Mesenchymal stem cell of adipose (primary cell): ENCODE measurements around a stretch of chr5.

GRCh38 chr5:36242650-36242992 is 896 bp upstream of the NADK2 start:
- CAGE, long polyA plus RNA, result no peak

GRCh38 chr5:36677722-36678054 is 71.3 kb downstream of the SLC1A3 start:
- CAGE, long polyA plus RNA, result no peak

DNA sequence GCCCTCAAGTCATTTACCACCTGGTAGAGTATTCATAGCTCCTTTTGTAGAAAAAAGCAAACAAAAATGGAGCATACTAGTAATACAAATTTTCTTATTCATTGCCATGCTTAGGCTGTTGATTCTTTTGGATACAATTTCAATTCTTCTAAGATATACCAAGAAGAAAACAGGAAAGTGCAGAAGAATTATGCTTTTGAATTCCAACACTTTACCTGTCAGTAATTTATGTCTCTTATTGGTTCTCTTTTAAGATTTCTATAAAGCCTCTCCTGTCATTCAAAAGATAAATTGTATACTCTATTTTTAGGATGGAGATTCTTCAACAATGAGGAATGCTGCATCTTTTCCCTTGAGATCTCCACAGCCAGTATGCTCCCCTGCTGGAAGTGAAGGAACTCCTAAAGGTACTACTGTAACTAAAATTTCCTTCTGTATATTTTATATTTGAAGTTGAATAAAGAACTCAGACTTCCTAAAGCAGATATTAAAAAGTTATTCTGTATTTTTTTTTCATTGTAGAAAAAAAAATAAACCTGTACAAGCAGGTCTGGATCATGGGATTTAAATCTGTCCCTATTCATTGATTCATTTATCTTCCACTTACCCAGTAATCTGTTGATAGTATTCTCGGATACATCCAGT is 95.2 kb downstream of the NIPBL start:
- CAGE, long polyA plus RNA, result no peak

- CAGE, long polyA plus RNA, result no peak
These were observed 109.1 kb downstream of the NIPBL start for GRCh38 chr5:36985423-36986227.

DNA sequence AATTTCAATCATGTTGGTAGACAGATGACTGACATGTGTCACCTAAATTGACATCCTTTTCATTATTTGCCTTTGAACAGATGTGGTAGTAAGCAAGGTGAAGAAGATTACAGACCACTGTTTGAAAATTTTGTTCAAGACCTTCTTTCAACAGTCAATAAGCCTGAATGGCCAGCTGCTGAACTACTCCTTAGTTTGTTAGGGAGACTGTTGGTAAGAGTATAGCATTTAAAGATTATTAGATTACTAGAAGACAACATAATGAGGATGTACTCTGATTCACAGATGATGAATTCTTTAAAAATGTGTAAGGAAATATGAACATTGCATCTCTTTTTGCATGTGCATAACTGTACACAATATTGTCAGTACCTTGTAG is 139.4 kb downstream of the NIPBL start:
- CAGE, long polyA plus RNA, result no peak

DNA sequence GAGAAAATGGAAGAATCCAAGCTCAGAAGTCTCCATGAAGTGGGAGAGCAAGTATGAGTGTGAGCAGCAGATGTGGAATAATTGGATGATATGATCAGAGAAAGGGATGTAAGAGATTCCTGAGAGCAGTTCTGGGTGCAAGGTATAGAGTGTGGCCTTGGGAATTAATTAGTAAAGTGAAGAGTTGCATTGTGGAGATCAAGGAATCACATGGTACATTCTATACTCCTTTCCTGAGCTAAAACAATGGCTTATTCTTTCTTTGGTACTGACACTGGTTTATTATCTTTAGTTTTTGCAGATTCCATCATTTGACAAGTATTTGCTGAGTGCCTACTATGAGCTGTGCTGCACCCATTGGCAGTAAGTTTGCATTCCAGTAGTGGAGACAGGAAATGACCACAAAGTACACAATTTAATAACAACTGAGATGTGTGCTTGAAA is 177.1 kb downstream of the CPLANE1 start:
- CAGE, long polyA plus RNA, result no peak

DNA sequence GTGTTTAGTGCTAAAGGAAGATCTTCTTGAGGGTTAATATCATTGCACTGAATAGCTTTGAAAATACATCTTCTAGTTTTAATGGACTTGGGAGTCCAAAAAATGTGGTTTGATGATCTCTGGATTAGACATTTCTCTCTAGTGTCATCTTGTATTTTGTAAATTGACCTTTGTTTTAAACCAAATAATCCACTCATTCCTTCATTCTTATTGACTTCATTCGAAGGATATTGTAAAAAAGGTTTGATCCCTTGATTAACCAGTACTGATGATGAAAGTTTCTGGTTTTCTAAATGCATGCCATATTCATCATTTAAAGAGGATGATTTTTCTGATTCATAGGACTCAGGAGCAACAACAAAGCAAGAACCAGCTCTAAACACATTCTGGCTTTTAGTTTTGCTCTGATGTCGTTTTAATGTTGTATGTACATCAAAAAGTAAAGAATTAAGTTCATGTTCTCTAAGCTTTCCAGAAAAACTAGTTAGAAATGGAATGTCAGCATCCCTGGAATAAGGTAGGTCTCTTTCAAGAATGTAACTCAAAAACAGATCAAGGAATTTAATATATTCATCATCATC is 66.1 kb downstream of the CPLANE1 start:
- CAGE, long polyA plus RNA, result no peak

DNA sequence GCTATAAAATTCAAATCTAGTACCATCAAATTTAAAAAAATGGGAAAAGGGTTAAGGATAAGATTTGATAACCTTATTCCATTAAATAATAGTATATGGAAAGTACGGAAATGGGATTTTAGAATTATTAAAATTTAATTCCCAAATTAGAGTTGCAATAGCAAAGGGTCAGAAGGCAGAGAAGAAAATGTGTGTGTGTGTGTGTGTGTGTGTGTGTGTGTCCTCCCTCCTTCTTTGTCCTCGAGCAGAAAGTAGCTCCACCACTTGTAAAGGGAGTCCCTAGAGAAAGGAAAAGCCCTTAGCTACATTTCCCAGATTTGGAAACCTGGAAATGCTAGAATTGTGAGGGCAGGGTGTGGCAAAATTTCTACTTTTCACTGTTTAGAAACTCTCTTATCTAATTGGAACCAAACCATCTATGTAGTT is 33.1 kb upstream of the LIFR start:
- CAGE, long polyA plus RNA, result no peak

DNA sequence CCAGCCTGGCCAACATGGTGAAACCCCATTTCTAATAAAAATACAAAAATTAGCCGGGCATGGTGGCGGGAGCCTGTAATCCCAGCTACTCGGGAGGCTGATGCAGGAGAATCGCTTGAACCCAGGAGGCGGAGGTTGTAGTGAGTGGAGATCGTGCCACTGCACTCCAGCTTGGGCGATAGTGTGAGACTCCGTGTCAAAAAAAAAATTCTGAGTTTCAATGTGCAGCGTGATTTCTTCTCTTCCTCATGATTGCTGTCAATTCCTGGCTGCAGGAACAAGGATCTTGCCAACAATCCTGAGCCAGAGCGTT is 38.5 kb upstream of the OSMR start:
- CAGE, long polyA plus RNA, result no peak

- CAGE, long polyA plus RNA, result no peak
These were observed 38.1 kb upstream of the OSMR start for GRCh38 chr5:38807674-38808108.

- CAGE, long polyA plus RNA, result no peak
These were observed 68.6 kb downstream of the RICTOR start for GRCh38 chr5:39005209-39006295.

DNA sequence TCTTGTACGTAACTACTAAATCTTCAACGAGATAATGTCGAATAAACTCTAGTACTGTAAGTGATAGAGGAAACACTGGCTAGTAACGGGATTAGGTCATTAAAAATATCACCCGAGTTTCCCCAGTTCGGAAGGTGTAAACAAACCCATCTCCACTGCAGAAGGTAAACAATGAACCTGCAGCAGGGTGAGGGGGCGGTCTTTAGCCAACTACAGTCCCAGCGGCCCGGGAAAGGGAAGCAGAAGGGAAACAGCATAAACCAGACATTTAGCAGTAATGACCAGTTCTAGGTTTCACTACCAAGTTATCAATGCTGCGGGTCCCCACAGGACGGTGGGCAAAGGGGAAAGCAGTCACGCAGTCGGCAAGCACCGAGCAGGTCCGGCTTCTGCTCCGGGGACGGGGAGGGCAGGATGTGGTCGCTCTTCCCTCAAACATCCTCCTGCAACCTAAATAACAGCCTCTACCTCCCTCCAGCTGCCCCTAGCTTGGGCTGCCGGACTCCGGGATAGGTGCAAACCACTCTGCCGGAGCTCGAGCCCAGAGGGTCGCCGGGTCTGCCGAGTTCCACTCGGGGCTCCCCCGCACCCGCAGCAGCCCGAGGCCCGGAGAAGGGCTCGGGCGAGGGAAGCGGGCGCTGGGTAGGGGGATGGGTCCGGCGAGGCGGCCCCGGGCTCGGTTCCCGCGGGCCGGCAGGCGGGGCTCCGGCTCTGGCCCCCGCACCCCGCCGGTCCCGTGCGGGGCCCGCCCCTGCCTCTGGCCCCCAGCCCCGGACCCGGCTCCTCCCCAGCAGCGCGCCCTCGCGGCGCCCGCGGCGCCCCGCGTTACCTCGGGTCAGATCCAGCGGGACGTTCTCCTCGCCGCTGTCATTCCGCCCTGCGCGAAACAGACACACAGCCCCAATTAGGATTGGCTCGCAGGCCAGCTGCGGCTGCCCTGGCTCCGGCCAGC is 641 bp downstream of the RICTOR start:
- CAGE, long polyA plus RNA, result no peak

GRCh38 chr5:39186998-39187519 is 32.3 kb downstream of the FYB1 start:
- CAGE, long polyA plus RNA, result no peak

DNA sequence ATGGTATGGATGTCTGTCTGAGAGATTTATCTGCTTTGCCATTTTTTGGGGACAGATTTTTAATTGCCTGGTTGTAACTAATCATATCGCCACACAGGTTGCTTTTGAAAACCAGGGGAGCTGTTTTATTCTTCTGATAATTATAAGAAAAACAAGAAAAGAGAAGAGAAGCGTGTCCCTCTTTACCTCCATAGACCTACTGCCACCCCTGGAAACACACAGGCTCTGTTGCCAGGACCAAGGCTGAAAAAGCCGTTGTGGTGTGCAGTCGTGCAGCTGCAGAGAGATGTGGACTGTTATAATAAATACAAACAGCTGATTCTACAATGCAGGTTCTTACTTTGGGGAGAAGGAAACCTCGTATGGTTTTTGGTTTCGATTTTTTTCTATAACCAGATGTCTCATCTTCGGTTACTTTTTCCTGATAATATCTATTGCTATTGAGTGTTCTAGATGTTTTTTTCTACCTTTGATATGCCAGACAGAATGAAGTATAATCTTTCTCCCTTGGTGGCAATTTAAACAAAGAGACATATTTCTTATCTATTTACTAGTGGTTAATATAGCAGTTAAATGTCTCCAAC is 28.2 kb downstream of the FYB1 start:
- CAGE, long polyA plus RNA, result no peak

GRCh38 chr5:39362360-39363067 is 1.8 kb downstream of the C9 start:
- CAGE, long polyA plus RNA, result no peak

DNA sequence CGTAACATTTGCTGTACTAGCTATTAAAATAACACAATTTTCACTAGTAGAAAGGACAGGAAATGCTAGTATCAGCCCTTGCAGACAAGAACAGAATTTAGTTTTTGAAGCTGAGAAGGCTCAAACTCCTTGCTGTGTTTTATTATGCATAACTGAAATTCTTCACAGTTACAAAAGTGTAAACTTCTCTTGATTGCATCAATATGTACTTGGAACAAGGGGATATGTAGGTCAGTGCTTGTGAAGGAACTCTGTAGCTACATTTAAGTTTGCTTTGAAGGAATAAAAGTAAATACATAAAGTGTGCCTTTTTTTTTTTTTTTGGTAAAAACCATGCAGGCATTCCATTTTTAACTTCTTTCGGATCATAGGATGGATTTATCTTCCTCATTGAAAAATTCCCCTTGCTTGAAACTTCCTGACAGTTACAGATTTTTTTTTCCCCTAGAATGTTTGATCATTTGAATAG is 94.8 kb upstream of the DAB2 start:
- CAGE, long polyA plus RNA, result no peak

GRCh38 chr5:39526572-39527253 is 101.9 kb upstream of the DAB2 start:
- CAGE, long polyA plus RNA, result no peak

- CAGE, long polyA plus RNA, result no peak
These were observed 335.8 kb upstream of the DAB2 start for GRCh38 chr5:39760570-39760978.

DNA sequence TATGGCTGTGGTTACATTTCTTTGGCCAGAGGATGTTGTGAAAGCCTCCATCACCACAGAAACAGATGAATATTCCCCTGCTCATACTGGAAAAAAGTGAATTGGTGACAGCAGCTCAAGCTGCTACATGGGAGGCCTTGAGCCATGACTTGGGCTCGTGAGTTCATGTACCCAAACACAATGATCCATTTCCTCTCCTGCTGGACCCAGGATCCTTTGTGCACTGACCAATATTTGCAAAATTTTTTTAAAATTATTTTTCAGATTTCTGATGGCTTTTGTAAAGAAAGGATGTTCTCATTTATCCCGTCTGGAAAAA is 336.2 kb upstream of the DAB2 start:
- CAGE, long polyA plus RNA, result no peak

- CAGE, long polyA plus RNA, result no peak
These were observed 620.3 kb upstream of the PTGER4 start for GRCh38 chr5:40059354-40059833.